Subcutaneous preadipocyte (primary cell): ENCODE measurements around the genes TWF1 and ARID2.

GRCh38 chr12:40104661-40105388, 1.1 kb downstream of the SLC2A13 start:
- CAGE, long polyA plus RNA: no peak

GRCh38 chr12:40209116-40209315, 15.8 kb upstream of the LRRK2 start:
- CAGE, long polyA plus RNA: no peak

DNA sequence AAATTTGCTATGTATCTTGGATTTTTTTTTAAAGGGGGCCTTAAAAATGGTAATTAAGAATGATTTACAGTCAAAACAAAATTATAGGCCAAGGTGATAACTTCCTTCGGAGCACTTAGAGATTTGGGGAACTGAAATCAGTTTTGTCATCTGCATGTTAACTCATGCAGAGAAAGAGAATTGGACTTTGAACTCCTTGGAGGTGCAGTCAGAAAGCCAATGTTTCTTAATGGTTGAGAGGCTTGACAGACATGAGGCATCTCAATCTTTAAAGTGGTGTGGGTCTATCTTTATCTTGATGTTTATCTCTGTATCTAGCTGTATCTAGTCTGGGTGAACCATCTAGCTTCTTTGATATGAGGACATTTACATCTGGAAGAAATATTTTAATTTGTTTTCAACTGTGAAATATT, 1.5 kb downstream of the LRRK2 start:
- CAGE, long polyA plus RNA: no peak

DNA sequence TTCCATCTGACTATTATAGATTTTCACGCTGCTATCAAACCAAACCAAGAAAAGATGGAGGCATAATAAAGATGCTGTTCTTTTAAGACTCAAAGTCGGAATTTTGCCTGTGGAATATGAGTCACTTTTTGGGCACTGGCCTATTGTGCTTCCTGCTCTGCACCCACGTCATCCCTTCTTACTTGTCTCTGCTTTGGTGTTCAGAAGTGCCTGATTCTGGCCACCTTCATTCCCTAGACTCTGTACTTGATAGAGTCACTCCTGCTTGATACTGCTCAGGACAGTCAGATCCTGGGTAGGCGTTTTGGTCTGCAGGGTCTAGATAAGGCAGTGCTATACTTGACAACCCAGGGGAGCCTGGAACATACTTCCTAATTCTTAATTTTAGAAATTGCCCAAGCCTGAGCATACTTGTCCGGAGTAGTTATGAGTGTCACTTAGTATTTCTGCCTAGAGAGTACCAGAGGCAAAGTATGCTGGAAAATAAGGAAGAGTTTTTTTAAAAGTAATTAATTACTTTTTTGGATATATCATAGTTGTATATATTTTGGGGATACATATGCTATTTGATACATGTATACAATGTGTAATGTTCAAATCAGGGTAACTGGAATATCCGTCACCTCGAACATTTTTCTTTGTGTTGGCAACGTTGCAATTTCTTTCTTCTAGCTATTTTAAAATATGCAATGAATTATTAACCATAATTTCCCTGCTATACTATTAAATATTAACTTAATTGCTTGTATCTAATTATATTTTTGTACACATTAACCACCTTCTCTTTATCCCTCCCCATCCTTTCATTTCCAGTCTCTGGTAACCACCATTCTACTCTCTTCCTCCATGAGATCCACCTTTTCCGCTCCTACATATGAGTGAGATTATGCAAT, 2.1 kb downstream of the LRRK2 start:
- CAGE, long polyA plus RNA: no peak

GRCh38 chr12:41332283-41332902, 144.3 kb downstream of the PDZRN4 start:
- CAGE, long polyA plus RNA: no peak

- CAGE, long polyA plus RNA: no peak
Observed at GRCh38 chr12:41563532-41563756, 375.3 kb downstream of the PDZRN4 start.

DNA sequence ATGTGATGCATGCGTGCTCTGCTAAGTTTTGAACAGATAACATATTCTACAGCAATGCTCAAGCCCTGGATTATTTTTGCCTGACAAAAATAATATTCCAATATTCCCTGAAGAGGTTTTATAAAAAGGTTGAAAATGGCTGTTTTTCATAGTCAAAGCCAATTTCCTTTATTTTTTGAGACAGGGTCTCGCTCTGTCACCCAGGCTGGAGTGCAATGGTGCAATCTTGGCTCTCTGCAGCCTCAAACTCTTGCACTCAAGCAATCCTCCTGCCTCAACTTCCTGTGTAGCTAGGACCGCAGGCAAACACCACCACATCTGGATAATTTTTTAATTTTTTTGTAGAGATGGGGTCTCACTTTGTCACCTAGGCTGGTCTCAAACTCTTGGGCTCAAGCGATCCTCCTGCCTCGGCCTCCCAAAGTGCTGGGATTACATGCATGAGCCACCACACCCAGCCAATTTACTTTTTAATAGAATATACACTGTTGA, 62.3 kb downstream of the GXYLT1 start:
- CAGE, long polyA plus RNA: no peak

DNA sequence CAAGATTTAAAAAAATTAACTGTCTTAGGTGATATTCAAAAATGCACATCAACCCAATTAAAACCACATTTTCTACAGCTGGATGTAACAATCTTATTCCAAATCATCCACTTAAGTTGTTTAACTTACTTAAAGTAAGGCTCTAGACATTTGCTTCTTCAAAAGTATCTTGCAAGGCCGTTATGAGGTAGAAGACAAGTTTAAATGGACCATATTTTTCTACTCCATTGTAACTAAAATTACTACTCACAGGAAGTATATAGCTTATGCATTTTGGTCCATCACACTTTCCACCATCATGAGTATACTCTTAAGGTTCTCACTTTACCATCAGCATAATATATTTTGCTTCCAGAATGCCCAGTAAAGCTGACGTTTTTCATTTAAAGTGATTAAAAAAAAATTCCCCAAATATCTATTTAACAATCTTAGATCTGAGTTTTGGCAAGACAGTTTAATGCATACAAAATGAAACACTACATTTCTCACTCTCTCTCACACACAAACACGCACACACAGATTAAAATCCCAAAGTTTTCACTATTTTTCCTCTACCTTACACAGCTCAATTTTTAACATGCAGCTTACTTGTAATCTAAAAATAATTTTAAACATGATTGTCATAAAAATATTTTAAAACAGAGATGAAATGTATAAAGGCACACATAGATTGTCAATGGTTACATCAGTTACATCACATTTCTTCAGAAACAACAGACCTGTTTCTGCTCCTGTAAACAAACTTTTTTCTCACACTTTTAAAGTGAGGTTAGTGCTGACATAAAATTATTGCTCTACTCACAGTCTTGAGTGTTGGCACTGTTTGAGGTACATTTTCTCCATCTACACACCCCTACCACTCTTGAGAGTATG, 57.8 kb downstream of the GXYLT1 start:
- CAGE, long polyA plus RNA: no peak

- CAGE, long polyA plus RNA: no peak
Observed at GRCh38 chr12:42177403-42178592, 33.1 kb upstream of the GXYLT1 start.

DNA sequence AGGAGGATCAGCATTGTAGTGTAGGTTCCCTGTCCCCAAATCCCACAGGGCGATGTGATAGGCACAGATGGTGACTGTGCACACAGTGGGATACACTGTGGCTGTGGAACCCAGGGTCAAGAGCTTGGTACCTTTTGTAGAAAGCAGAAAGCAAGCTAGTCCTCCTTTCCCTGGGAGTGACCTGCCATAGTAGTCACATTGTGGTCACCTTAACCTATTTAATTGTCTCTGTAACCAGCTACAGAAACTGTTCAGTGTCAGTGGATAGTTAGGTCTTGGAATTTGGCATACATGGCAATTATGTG, 30.3 kb downstream of the PPHLN1 start:
- CAGE, long polyA plus RNA: no peak

DNA sequence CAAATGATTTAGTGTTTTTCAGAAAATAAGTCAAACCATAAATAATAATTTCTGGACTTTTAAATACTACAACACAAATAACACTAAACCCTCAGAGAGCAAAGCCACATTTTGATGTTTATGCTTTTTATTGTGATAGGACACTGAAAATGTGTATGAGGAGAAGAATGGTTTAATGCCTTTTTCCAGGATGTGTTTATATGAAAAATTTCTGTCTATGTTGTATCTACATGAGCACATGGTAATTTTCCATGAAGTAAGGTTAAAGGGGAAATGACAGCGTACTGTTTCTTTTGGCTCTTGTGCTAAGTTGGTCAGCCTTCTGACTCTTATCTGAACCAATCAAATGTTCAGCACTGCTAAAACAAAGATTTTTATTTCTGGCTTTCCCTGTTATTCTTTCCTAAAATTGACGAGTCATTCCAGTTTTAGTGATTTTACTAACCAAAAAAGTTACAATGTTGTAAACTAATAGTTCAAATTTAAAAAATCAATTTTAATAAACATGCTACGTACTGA, 96.3 kb downstream of the PPHLN1 start:
- CAGE, long polyA plus RNA: no peak

- CAGE, long polyA plus RNA: no peak
Observed at GRCh38 chr12:42885761-42886179, 296.2 kb upstream of the PRICKLE1 start.

- CAGE, long polyA plus RNA: no peak
Observed at GRCh38 chr12:43272258-43272819, 279.7 kb downstream of the ADAMTS20 start.

DNA sequence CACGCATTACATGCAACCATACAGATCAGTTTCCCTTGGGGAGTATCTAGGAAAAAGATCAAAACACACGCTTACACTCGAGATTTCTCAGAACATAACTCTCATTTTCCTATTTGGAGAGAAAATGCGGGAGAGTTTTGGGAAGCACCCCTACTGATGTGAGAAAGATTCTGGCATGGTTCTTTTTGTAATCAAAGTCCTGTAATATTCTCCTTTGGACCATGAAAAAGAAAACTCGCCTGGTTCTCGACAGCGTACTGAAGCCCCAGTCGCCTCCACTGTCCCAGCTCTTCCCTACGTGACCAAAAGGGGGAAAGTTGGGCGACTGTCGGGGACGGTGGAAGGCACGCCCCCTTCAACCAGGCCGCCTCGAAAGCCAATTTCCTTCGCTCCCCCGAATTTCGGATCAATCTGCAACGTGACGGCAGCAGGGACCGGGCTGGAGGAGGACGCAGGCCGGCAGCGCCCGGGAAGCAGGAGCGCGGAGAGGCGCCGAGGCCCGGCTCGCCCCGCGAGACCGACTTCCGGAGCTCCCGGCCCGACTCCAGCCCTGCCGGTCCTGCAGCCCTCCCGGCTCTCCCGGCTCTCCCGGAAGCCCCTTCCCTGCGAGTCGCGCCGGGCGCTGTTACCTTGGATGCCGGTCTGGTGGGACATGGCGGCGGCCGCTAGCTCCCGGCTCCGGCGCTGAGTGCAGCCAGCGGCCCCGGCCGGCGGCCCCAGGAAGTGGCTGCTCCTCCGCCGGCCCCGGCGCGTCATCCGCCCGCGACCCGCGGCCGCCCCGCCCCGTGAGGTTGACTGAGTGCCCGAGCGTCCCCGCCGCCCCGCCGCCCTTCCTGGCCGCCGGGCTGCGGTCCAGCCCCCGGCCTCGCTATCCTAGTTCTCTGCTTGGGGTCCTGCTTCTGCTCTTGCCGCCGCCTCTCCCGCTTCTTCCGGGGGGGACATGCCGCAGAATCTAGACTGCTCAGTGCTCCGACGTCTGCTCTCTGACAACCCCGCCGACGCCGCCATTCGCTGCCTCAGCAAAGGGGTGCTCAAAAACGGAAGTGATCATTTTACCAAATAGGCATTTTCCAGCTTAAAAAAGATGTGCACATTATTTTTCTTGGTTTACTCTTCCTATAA, at the start of gene TWF1:
Gene TWF1, minus strand, starts transcription at position 726 of the 1,122 bp plus-strand sequence.
- CAGE, long polyA plus RNA: no peak

DNA sequence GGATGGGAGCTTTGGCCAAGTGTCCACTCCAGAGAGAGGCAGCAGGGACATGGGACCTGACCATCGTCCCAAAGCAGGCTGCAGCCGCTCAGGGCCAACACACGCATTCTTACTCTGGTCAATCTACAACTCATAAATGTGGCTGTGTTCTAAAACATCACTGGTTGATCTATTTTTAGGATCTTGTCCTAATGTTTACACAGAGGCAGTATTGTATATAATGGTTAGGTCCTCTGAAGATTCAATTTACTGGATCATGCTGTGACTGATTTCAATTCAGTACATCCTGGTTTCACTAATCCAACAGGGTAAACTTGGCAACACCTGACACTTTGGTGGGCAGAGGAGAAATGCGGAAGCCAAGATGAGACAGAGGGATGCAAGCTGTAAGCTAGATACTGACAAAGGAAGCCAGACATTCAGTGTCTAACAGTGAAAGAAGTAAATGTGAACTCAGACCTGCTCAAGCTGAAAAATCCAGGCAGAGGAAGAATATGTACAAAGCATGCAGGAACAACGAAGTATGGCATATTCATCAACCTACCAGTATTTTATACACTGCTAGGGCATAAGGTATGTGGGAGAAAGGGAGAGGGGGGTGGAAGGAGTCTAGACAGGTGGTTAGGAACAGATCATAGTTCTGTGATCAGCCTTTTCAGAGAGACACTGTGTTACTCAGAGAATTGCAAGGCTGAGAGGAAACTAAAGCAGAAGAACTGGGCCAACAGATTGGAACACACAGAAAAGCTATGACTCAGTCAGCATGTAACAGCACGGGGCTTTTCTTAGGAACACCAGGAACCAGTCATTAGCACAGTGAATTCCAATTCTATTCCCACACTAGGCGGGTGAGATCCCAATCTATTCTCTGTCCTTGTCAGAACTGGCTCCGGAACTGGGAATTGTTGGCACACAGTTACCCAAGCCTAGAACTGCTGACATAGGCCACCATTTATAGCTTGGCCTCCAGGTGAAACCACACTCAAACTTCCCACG, 40.4 kb downstream of the NELL2 start:
- CAGE, long polyA plus RNA: no peak

DNA sequence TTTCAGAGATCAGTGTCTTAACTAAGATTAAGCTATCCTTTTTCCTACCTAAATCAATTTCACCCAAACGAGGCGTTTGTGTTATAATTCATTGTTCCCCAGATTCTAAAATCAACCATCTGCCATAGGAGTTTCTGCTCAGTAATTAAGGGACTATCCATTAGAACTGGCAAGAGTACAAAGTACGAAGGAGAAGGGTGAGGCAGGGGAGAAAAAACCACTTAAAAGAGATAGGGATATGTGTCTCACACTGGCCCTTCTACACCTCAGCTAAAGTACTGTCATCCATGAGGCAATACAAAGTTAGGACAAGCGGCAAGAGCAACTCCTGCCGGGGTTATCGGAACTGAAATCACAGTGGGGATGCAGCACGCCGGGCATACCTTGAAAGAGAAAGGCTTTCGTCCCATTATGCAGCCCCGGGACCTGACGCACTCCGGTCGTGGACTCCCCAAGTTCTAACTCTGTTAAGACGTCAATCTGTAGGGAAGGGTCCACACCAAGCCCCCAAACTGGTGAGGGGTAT, 1.2 kb downstream of the NELL2 start:
- CAGE, long polyA plus RNA: no peak

- CAGE, long polyA plus RNA: no peak
Observed at GRCh38 chr12:45244511-45245125, 28.7 kb downstream of the ANO6 start.

DNA sequence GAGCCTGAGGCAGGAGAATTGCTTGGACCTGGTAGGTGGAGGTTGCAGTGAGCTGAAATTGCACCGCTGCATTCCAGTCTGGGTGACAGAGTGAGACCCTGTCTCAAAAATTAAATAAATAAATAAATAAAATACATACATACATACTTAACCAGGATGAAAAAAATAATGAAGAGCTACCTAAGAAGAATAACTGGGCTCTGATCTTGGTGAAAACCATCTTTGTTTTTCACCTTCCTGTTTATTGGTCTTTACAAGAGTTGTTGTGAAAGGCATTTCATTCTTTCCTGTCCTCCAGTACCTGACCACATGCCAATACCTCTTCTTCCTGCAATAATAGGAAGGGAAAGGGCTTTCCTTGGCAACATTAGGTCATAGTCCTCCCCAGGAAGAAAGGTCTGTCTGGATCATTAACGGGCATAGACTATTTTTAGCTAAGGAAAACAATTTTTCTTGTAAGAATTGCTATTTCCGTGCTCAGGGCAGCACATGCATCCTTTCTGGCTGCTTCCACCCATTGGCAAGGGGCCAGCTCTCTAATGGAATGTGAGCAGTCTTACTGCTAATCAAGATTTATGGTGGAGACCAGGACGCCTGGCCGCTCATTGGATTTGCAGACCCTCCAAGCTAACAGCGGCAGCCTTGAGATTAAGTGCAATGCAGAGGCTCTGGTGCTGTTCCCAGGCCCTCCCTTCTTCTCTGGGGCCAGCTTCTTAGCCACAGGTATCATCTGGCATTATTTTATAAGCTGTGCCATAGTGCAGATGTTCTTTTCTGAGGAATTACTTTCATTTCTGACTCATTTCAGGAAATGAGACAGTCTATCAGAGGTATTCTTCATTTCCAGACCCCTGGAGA, 52.7 kb downstream of the ANO6 start:
- CAGE, long polyA plus RNA: no peak

GRCh38 chr12:45729586-45730442, at the start of gene ARID2:
ARID2 (plus strand) TSS chr12:45729706.
- CAGE, long polyA plus RNA: no peak

GRCh38 chr12:45732909-45733353, 3.4 kb downstream of the ARID2 start:
- CAGE, long polyA plus RNA: no peak